Bronchial epithelial cell (primary cell): ENCODE data around the gene RTF2.

DNA sequence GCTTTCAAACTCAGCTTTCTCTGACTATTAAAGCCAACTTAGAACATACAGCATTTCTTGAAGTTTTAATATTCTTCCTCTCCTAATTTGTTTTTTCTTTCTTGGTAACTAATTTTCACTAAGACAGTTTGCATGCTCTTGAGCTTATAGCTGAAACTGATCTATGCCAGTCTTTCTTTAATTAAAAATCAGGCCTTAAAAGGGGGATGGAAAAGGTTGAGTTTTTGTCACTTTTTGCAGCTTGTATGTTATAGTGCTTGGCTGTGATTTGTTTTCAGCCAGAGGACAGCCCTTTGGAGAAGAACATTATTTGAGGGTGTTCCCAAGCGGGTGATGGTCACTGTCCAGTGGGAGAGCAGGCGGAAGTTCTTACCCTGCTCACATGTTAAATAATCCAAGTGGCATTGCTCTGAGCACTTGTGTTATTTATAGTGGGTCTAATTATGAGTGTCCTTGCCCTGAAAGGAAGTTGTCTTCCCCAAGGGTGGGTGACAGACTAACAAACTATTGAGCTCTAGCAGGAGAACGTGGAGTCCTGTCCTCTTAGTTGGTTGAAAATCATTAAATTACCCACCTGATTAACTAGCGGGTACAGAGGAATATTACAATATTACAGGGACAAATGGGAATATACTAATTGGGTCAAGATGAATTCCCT lies 49.4 kb downstream of the DOK5 start:
- RRBS, 2 experiments, result no CpG with 5 or more reads among the region's 4 CpGs

DNA sequence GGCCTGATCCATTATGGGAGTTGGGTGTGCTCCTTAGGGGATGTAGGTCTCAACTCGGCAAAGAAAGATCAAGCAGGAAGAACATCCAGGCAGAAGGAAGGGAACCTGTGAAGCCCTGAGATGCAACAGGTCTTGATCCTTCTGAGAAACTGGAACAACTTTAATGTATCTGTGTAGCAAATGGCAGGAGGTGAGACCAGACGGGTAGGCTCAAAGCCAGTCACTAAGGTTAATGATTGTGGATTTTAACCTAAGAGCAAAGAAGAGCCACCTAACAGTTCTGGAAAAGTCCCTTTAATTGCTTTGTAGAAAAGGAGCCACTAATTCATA lies 326.4 kb downstream of the CBLN4 start:
- RRBS, 2 experiments, result no CpG with 5 or more reads among the region's 2 CpGs

DNA sequence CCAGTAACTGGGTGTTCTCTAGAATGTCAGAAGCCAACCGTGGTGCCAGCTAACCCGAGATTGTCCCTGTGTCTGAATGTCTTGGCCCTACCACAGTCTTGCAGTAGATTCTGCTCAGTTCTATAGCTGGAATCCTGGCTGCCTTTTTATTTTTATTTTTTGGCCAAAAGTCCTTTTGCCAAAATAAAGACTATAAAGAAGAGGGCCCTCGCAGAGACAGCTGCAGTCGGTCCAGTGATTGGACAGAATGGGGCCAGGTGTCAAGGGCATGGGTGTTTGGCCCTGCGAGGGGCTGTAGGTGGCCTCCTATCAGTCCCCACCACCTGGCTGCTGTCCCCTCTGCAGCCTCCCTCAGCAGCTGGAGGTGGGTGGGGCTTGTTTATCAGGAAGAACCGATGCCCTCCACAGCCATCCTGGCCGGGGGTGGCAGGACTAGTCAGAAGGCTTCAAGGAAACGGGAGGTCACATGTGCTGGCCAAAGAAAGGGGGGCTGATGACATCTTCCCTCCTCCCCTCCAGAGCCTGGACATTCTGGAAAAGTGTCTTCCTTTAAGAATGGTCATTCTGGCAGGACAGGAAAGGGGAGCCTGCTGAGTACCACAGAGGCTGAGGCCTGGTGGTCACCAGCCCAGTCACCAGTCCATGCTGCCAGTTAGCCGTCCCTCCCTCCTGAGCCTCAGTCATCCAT lies 4.0 kb downstream of the FAM210B start:
- RRBS, 2 experiments, result no CpG with 5 or more reads among the region's 9 CpGs

DNA sequence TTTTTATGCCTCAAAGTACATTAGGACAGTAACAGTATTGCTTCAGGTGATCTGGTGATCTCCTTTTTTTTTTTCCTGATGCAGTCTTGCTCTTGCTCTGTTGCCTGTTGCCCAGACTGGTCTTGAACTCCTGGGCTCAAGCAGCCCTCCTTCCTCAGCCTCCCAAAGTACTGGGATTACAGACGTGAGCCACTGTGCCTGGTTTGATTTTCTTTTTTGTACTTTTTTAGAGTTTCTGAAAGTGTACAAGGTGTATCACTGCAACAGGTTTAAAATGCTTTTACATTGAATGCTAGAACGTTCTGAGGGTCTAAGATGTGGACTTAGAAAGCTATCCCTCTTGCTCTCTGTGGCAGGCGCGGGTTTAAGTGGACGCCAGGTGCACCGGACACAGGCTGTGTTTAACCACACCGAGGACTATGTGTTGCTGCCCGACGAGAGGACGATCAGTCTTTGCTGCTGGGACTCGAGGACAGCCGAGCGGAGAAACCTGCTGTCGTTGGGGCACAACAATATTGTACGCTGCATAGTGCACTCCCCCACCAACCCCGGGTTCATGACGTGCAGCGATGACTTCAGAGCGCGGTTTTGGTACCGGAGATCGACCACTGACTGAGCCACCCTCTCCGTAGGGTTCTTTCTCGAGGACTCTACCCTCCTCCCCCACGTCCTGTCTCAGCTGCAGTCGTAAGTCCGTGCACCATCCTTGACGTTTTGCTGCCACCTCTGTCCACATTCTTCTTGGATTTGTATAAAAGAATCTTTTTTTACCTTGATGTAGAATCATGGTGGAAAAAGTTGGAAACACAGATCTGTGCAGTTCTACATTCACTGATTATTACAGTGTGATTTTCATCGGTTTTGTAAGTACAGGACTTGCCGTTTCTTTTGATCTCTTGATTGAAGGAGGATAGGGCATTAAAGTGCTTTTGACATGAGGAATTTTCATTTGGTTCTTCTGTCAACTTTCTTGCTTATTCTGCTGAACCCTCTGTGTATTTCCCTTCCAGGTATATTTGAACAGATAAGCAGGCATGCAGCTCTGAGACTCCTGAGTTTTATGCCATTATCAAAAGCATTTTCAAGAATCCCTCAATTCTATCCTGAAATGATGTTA lies 8.6 kb upstream of the CASS4 start:
- RRBS, 2 experiments, result no CpG with 5 or more reads among the region's 30 CpGs

- RRBS, 2 experiments, result 0 to under 1% methylated on average over 15 to 19 of the region's 56 CpGs
These were observed at the start of gene RTF2 for GRCh38 chr20:56468025-56468783. RTF2 (plus strand) TSS chr20:56468627.

DNA sequence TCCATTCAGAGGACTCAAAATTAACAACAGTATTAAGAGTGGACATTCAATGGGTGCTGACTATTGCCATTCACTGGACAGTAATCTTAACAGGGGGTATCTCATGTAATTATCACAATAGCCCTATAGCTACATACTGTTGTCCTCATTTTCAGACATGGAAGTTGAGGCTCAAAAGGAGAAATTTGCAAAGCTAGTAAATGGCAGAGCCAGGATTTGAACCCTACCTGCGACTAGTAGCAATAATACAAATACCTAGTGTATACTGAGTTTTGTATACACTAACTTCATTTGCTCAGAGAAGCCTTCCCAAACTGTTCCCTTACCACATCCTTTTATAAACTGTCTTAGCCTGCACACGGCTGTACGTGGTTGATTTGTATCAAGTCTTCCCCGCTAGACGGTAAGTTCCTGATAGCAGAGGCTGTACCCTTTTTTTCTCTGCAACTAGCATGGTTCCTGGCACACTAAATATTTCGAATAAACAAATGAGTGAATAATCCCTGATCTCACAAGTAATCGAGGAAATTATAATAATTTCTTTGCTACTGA lies 536 bp downstream of the RTF2 start:
- RRBS, 2 experiments, result no CpG with 5 or more reads among the region's 7 CpGs

- RRBS, 2 experiments, result 19 to 64% methylated on average over 7 of the region's 48 CpGs
These were observed 2.3 kb downstream of the TFAP2C start for GRCh38 chr20:56631311-56631907.

DNA sequence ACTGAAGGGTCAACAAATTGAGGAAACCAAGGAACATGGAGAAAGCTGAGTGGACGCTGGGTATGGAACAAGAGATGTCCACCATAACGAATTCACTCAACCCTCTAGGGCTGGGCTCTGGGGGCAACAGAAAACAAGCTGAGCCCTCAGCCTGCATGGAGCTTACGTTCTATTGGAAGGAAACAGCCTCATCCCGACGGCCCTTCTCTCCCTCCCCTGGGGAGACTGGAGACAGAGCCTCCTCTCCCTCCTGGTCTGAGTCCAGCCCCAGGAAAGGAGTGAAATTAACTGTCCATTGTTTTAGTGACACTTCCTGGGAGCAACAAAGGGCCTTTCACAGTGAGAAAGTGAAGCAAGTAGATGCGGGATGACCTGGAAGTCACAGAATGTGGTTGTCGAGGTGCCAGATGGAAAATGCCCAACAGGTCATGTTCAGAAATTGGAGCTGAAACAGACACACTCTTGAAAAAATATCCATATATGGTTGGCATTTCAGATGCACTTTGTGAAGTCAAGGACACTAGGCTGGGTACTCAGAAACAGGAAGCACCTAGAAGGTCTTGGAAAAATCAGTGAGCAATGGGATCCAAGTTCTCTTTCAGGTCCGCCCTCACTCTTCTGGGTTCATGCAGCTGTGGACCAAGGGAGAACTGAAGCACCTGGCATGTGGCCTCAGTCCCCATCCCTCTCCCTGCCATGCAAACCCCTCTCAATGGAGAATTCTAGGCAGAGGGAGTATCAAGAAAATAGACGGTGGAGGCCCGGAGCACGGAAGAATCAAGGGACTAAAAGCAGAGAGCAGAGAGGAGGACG lies 77.9 kb downstream of the TFAP2C start:
- RRBS, 2 experiments, result 91 to 95% methylated on average over 2 of the region's 12 CpGs

GRCh38 chr20:56815724-56816249 lies 186.7 kb downstream of the TFAP2C start:
- RRBS, 2 experiments, result no CpG with 5 or more reads among the region's 7 CpGs

- RRBS, 2 experiments, result no CpG with 5 or more reads among the region's 6 CpGs
These were observed 19.0 kb downstream of the BMP7 start for GRCh38 chr20:57247499-57247880.

- RRBS, 2 experiments, result no CpG with 5 or more reads among the region's 10 CpGs
These were observed 2.8 kb upstream of the SPO11 start for GRCh38 chr20:57326527-57327403.

GRCh38 chr20:57375647-57375951 lies 15.6 kb upstream of the RBM38 start:
- RRBS, 2 experiments, result no CpG with 5 or more reads among the region's 5 CpGs

DNA sequence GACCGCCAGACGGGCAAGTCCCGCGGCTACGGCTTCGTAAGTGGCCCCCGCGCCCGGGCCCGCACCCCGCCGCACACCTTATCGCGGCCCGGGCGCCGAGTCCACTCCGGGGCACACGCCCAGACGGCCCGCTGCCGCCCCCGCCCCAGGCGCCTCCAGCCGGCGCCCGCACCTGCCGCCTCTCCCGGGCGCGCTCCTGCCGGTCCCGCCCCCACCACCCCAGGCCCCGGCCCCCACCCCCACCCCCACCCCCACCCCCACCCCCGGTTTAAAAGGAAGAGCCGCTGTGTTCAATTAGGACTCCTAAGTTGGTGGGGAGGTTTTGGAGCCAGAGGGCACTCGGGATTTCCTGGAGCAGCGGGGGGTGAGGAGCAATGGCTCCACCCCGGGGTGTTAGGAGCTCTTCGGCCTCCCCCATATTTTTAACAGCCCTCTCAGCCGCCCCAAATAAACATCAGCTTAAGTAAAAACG lies 623 bp downstream of the RBM38 start:
- RRBS, 2 experiments, result 1 to 2% methylated on average over 15 of the region's 42 CpGs

DNA sequence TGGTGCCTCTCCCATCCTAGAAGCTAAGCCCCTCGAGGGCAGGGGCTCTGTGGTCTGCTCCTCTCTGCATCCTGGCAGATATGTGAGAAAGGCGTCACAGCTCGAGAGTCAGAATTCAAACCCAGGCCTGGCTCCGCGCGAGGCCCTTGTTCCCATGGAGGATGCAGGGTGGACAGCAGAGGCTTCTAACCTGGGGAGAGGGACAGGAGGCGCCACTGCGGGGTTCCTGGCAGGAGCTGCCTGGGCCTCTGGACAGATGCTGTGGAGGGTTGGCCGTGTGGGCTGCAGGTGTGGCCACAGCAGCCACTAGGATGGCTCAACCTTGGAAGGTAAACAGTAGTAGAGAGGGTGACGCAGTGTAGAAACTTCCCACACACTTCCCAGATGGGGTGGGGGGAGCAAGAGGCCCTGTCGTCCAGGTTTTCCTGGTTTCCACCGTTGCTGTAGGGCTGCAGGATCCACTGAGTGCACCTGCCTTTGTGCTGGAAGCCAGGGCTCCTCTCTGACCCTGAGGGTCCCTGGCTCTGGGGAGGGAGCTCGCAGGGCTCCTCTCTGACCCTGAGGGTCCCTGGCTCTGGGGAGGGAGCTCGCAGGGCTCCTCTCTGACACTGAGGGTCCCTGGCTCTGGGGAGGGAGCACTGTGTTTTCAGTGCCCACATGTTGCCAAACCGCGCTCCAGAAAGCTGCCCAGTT lies 14.2 kb downstream of the RBM38 start:
- RRBS, 2 experiments, result no CpG with 5 or more reads among the region's 16 CpGs

- RRBS, 2 experiments, result 19 to 25% methylated on average over 2 of the region's 23 CpGs
These were observed 37.5 kb downstream of the RBM38 start for GRCh38 chr20:57428477-57429312.

- RRBS, 2 experiments, result no CpG with 5 or more reads among the region's 13 CpGs
These were observed 50.8 kb downstream of the RBM38 start for GRCh38 chr20:57441953-57442481.

GRCh38 chr20:57528964-57529527 lies 4.1 kb upstream of the CTCFL start:
- RRBS, 2 experiments, result no CpG with 5 or more reads among the region's 8 CpGs

DNA sequence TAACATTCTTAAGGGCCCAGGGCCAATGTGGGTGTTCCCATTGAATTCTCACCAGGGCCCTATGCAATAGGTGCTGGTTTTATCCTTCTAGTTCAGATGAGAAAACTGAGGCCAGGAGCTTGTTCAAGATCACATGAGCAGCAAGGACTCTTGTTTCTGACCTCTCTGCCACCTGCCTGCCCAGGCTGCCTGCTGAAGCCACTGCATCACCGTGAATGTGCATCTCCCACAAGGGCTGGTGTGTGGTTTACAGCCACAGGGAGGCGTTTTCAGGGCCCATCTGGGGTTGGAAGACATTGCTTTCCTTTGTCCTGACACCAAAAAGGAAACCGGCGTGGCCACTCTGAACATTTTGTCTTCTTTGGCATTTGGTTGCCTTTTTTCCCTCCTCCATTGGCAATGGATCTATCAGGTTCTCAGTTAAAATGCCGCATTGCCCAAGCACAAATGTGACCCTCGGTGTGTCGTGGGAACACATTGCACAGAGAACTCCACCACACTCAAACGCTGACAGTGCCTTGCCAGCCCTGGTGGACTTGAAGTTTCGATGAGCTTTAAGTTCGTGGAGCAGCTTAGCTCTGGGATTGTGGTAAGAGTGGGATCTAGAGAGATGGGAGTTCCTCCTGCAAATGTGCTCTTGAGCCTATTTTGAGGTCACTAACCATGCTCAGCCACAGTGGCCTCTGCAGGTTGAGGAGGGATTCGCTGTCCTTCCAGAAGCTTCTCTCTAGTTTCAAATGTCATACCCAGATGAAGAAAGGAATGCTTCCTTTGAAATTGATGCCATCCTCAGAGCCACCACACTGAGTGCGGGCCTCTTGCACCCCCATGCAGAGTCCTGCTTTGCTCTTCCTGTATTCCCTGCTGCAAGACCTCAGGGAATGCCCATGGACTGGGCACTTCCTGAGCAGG lies 14.9 kb upstream of the PCK1 start:
- RRBS, 2 experiments, result no CpG with 5 or more reads among the region's 12 CpGs

DNA sequence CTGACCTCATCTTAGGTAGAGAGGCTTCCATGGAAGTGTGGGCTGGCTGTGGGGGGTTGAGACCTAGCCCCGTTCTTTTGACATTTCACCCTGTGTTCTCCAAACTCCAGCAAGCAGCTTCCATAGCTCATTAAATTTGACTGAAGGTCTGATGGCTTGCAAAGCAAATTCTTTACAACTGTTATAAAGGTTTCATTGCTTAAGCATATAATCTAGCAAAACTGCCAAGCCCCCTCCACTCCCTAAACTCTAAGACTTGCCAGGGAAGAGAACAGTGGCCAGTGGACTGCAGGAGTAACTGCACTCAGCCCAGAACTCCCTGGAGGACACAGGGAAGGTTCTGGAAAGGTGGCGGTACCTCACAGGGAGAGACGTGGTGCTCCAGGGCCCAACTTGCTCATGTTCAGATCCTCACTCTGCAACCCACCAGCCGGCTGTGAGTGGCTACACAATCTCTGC lies 978 bp upstream of the PCK1 start:
- RRBS, 2 experiments, result no CpG with 5 or more reads among the region's 4 CpGs

GRCh38 chr20:57566371-57567157 lies 5.7 kb downstream of the PCK1 start:
- RRBS, 2 experiments, result no CpG with 5 or more reads among the region's 7 CpGs